Sciatic nerve (tissue), 1 donor: ENCODE results near the gene FAM174B.

- PRO-cap, result no peak
Measured at GRCh38 chr15:90826213-90826506, 42.2 kb upstream of the FURIN start.

GRCh38 chr15:90859195-90859783 is 9.1 kb upstream of the FURIN start:
- PRO-cap, result no peak

DNA sequence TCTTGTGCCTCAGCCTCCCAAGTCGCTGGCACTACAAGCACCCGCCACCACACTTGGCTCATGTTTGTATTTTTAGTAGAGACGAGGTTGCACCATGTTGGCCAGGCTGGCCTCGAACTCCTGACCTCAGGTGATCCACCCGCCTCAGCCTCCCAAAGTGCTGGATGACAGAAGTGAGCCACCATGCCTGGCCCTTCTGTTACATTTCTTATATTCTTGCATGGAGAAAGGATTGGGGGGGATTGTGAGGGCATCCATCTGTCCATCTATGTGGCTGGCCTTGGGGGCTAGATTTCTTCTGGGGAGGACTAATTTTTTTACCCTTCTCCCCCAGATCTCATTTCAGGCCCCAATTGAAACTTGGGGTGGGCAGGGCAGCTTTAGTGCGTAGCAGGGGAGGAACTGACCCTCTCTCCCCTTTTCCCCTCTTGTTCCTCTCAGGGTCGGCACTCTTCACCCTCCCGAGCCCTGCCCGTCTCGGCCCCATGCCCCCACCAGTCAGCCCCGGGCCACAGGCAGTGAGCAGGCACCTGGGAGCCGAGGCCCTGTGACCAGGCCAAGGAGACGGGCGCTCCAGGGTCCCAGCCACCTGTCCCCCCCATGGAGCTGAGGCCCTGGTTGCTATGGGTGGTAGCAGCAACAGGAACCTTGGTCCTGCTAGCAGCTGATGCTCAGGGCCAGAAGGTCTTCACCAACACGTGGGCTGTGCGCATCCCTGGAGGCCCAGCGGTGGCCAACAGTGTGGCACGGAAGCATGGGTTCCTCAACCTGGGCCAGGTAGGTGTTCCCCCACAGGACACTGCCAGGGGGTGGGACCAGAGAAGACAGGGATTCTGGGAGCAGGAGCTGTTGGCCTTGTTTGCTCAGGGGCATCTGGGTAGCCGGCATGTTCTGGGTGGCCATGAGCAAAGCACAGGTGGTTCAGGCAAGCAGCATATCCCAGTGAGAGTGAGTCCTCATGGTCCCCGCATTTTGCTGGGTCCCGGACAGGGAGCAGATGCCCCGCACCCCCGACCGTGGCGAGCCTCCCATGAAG is 7.1 kb downstream of the FURIN start:
- PRO-cap, result no peak

DNA sequence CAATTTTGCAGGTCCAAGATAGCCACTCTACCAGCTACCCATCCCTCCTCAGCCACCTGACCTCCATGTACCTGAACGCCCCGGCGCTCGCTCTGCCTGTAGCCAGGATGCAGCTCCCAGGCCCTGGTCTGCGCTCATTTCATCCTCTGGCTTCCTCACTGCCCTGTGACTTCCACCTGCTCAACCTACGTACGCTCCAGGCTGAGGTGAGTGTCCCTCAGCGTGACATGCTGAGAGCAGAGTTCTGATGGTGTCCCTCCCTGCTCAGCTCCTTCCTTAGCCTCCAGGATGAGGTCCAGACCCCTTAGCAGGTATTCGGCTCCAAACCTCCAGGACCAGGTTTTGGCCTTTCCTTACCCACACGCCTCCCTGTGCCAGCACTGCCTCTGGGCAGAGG is 14.2 kb downstream of the HDDC3 start:
- PRO-cap, result no peak

- PRO-cap, result no peak
Measured at GRCh38 chr15:90960631-90961834, 6.3 kb downstream of the RCCD1 start.

DNA sequence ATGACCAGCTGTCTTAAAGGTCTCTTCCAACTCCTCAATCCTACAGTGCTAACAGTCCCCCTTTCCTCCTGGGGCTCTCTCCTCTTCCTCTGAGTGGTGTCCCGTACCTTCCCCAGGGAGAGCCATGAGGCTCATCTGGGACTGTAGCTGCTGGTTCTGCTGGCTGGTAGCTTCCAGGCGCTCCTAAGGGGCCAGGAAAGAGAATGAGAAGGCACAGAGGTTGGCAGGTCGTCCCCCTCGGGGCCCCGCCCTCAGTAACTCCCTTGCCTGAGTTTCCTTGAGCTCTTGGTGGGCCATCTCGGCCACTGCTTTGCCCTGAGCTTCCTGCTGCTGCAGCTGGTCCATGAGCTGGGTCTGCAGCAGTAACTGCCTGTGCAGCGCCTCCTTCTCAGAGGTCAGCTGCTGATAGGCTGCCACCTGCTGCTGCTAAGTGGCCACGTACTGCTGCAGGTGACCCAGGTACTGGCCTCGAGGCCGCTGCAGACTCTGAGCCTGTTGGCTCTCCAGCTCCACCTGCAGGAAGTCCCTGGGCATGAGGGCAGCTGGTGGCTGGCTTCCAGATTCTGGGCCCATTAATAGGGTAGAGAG is 10.5 kb upstream of the VPS33B start:
- PRO-cap, result no peak

GRCh38 chr15:91857168-91858282 is 4.0 kb downstream of the SLCO3A1 start:
- PRO-cap, result no peak

GRCh38 chr15:91890529-91890995 is 37.1 kb downstream of the SLCO3A1 start:
- PRO-cap, result no peak

DNA sequence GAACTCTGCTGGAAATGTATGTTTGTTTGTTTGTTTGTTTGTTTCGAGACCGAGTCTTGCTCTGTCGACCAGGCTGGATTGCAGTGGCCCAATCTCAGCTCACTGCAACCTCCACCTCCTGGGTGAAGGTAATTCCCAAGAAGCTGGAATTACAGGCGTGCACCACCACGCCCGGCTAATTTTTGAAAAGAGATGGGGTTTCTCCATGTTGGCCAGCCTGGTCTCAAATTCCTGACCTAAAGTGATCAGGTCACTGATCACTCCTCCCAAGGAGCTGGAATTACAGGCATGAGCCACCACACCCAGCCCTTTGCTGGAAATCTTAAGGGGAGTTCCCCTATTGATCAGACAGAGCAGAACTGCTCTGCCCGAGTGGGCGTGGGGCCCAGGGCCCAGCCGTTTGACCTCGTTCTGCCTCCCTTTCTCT is 89.1 kb downstream of the SLCO3A1 start:
- PRO-cap, result no peak

GRCh38 chr15:91947740-91948927 is 94.6 kb downstream of the SLCO3A1 start:
- PRO-cap, result no peak

- PRO-cap, result no peak
Measured at GRCh38 chr15:92006888-92007684, 153.6 kb downstream of the SLCO3A1 start.

- PRO-cap, result no peak
Measured at GRCh38 chr15:92012217-92012451, 158.6 kb downstream of the SLCO3A1 start.

DNA sequence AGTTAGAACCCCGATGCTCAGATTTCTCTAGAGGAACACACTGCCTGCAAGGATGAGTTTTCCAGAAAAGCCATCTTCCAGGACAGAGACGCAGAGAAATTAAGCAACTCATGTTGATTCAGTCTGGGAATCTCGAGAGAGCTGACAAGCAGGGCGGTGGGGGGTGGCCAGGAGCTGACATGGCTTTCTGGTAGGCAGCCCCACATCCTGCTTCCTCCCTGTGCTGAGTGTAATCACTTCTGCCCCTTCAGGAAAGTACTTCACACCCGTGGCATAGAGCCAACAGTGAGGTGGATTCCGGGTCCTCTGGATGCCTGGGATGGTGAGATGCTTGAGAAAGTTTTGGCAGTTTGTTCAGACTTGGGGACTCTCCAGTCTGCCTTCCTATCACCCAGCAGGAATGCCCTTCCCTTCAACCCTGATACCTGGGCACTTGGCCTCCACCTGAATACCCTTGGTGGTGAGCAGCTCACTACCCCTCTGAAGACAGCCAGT is 221.2 kb downstream of the SLCO3A1 start:
- PRO-cap, result no peak

GRCh38 chr15:92123864-92125009 is 269.4 kb upstream of the ST8SIA2 start:
- PRO-cap, result no peak

DNA sequence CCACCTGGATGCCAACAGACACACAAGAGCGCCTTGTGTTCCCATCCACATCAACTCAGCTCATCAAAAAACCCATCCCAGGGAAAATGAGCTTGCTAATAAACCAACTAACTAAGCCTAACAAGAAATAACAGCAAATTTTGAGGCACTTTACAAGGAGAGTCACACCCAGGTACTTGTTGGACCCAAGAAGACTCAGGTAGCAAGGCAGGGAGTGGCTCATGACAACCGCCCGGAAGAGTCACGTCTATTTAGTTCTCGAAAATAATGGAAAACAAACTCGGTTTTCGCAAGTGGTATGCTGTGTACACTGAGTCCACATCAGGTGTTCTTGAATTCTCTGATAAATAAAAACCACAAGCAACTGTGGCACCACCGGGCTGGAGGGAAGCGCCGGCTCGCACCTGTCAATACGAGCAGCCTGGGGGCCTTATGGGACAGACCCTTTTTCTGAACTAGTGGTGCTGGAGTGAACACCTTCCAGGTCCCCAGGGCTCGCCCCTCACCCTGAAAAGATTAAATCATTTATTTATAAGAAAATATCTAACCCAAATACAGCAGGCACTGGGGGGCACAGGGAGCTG is 40.4 kb downstream of the FAM174B start:
- PRO-cap, result bidirectional peak, plus-strand start at position 372 of the sequence, minus-strand start at position 59 of the sequence

- PRO-cap, result no peak
Measured at GRCh38 chr15:92616488-92616955, 39.1 kb downstream of the FAM174B start.

DNA sequence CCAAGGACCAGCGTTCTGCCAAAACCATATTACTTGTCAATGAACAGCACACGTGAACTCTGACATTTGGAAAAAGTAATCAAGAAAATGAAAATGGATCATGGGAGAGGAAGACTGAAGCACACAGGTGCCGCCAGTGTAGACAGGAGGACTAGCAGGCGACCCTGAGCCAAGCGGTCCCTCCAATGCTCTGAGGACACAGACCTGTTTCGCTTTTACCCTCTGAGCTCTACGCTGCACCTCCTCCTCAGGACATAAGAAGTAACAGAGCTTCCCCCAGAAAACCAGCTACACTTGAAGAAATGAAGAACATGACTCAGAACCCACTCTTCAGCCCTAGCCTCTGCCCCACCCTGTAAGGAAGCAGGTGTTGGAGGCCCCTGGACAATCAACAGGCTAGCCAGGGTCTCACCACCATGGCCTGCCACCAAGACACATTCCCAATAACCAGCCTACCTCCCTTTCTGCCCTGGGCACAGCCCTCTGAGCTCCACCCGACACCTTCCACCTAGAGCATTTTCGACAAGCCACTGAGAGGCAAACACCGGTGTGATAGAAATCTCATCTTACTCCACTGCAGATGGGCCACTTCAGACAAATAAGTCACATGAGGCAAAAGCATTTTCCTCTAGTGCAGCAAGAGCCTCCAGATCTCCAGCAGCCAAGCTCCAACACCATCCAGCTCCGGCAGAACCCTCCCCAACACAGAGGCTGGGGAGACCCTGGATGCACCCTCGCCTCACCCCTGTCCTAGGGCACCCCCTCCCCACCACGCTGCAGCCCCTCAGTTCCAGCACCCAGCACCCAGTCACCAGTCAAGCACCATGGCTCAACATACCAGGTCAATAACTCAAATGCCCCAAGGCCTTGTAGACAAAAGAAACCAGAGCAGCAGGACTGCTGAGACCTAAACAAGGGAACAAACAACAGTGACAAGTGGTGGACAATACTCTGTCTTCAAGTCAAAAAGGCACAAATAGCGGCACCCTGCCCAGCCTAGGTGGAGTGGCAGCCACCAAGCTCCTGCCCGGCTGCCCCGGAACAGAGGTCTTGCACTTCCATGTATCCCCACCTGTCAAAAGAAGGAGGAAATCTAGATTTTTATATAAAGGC is 11.4 kb downstream of the FAM174B start:
- PRO-cap, result no peak

- PRO-cap, result bidirectional peak, plus-strand start at chr15:92655232, minus-strand start at chr15:92655251; bidirectional peak, plus-strand start at chr15:92655847, minus-strand start at chr15:92655749
Measured at GRCh38 chr15:92654935-92656045, at the start of gene FAM174B. Gene FAM174B (minus strand): TSS chr15:92655775.

GRCh38 chr15:92665099-92665960 is 9.8 kb upstream of the FAM174B start:
- PRO-cap, result no peak

GRCh38 chr15:92714007-92715092 is 58.8 kb upstream of the FAM174B start:
- PRO-cap, result bidirectional peak, plus-strand start at chr15:92714668, minus-strand start at chr15:92714627; unidirectional peak, minus-strand start at chr15:92714943